Fibroblast of villous mesenchyme (primary cell): Measurements from ENCODE around the genes NCOA7, RNF146, KIAA0408, C6orf58 and PTPRK.

DNA sequence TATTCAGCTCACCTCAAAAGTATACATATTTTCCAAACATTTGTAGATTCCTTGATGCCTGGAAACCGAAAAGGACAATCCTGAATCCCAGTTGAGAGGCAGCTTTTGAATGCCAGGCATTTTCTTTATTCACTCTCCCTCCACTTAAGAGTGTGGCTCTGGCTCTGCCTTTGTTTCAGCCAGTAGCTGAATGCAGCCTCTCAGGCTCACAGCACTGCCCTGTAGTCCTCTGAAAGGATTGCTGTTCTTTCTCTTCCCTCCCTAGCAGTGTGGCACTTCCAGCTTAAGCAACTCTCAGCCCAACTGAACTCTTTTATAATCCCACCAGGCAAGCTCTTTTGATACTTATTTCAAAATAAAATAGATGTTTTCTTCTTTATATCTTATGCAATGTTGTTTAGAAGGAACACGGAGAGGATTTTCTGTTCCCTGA, 415.6 kb downstream of the GJA1 start:
- CAGE, long polyA plus RNA: no peak

GRCh38 chr6:122147192-122147747, 252.2 kb upstream of the HSF2 start:
- CAGE, long polyA plus RNA: no peak

- CAGE, long polyA plus RNA: no peak
These were observed 57.8 kb upstream of the TPD52L1 start for GRCh38 chr6:125095777-125096105.

GRCh38 chr6:125154713-125155464, 1.3 kb downstream of the TPD52L1 start:
- CAGE, long polyA plus RNA: no peak

DNA sequence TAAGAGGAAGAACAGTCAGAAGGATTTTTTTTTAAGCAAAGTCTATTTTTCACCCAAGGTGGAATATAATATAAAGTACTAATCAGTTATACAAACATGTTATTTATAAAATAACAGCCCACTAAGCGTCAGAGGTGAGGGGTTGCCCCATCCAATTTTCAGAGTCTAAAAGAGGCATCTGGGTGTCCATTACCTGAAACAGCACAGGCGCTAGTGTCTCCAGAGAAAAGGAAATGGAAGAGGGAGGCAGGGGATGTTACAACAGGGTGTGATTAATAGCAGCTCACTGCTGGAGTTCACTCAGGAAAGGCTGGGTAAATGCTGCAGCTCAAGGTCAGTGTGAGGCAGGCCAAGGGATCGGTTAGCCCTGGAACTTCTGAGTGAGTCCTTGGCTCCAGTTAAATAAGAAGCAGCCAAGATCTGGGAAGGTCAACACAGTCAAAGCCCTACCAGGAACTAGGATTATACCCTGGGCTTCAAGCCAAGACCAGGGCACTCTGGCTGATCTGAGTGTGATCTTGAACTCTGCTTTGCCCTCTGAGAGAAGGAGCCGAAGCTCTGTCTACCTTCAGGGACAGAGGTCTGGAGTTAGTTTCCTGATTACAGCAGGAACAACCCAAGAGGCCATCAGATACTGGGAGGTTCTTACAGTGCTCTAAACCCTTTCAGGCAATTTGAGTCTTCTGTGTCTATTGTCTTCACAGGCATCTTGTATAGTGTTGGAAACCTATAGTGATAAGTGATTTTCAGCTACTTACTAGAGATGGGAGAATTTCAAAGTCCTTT, 44.2 kb downstream of the TPD52L1 start:
- CAGE, long polyA plus RNA: no peak

DNA sequence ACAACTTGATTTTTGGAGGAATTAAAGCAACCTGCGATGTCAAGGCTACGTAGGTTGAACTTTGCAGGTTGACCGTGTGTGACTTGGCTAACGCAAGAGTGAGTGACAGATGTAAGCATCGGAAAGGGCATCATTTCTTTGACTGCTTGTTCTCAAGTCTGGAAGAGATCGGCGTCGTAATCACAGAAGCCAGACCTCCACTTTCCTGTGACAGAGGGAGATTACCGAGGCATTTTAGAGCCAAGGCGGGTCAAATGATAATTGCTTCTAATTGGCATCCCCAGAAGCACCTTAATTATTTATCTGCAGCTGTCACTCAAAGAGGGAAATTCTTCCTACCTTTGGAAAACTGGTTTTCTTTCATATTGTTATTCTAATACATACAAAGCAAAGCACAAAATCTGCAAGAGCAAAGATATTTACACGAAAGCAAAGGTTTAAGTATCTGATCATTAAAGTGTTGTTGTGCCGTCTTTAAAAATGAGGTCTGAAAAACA, 889 bp downstream of the HEY2 start:
- CAGE, long polyA plus RNA: no peak

GRCh38 chr6:125790347-125791424, at the start of gene NCOA7:
NCOA7 (plus strand) TSS chr6:125790960.
- CAGE, long polyA plus RNA: no peak

- CAGE, long polyA plus RNA: no peak
These were observed 6.3 kb upstream of the HINT3 start for GRCh38 chr6:125950230-125950713.

GRCh38 chr6:126050306-126050926, 64.1 kb downstream of the TRMT11 start:
- CAGE, long polyA plus RNA: no peak

DNA sequence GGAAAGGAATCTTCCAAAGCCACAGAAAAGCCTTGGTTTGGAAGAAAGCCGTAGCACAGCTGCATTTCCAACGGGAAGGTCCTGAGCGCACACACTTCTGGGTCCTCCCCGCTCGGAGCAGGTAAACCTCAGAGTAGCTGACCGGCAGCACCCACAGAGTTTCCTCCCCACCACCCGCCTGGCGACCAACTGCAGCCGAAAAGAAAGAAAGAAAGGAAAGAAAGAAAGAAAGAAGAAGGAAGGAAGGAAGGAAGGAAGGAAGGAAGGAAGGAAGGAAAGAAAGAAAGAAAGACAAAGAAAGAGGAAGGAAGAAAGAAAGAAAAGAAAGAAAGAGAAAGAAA, 898 bp upstream of the RSPO3 start:
- CAGE, long polyA plus RNA: no peak

DNA sequence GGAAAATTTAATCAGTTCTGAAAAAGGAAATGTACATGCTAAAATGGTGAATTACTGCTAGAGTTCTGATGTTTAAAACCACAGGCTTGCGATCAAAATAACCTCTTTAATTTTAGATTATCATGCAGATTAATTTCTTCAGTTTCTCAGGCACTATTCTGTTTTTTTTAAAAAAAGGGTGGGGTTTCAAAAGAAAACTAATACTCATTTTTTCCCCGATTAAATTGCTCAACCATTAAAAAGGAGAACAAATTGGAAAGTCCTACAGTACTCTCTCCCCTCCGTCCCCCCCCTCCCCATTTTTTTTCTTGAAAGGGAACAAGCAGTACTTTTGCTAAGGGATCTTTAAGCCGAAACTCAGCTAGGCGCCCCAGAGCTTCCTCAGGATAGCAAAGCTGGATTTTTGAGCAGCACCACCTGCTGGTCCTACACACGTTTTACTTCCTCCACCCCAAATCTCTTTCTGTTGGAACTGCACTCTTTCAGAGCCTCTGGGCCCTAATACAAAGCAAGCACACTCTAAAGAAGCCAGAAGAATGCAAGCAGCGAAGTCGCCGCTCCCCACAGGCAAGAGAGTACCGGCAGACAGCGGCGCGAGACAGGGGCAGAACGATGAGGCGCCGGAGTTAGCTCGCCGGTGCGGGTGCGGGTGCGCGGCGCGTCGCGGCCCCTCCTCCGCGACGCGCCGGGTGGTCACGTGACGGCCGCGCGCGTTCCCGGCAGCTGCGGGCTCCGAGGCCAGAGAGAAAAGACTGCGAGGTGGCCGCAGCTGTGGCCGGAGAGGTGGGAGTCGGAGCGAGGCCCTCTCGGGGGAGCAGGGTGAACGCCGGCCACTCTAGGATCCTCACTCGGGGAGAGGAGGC, at the start of gene RNF146:
TSS of gene RNF146 (plus strand) at position 722 of the 863 bp plus-strand sequence.
- CAGE, long polyA plus RNA: start-site peak on the plus strand centred at position 764 of the sequence, 139 bp wide, 2,145 and 2,488 reads in 2 replicates

GRCh38 chr6:127458772-127459764, at the start of gene KIAA0408:
KIAA0408 (minus strand) TSS chr6:127459389.
- CAGE, long polyA plus RNA: no peak

DNA sequence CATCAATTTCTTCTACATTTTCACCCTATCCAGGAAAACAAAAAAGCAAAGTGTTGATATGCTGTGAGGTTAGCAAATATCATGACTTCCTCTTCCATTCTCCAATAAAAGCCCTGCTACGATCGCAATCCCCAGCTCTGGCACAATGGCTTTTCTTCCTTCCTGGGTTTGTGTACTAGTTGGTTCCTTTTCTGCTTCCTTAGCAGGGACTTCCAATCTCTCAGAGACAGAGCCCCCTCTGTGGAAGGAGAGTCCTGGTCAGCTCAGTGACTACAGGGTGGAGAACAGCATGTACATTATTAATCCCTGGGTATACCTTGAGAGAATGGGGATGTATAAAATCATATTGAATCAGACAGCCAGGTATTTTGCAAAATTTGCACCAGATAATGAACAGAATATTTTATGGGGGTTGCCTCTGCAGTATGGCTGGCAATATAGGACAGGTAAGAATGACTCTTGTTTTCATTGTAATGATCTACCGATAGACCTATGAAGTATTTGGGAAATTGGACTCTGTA, at the start of gene C6orf58:
TSS of gene C6orf58 (plus strand) at position 134 of the 521 bp plus-strand sequence.
- CAGE, long polyA plus RNA: no peak

DNA sequence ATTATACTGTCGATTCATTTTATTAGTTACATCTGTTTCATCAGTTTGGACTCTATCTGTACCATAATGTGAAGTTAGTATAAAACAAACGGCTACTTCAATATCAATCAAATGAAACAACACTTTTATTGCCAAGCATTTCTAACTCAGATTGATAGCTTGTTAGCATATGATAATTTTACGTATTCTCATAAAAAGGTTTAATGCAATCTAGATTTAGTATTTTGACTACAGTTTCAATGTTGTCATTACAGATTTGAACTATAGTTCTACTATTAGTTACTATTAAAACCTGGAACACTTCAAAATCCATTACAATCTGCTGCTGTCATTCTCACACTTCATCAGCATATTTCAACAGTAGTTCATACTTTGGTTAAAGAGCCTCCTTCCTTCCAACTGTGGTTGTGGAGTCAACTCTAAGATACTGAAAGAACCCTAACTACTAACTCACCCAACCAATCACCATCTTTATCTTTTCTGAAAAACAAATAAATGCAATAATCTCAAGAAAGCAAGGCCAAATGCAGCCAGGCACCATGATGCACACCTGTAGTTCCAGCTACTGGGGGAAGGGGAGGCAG, 149.1 kb downstream of the PTPRK start:
- CAGE, long polyA plus RNA: no peak

GRCh38 chr6:128520224-128520941, at the start of gene PTPRK:
PTPRK (minus strand) TSS chr6:128520599.
- CAGE, long polyA plus RNA: no peak

DNA sequence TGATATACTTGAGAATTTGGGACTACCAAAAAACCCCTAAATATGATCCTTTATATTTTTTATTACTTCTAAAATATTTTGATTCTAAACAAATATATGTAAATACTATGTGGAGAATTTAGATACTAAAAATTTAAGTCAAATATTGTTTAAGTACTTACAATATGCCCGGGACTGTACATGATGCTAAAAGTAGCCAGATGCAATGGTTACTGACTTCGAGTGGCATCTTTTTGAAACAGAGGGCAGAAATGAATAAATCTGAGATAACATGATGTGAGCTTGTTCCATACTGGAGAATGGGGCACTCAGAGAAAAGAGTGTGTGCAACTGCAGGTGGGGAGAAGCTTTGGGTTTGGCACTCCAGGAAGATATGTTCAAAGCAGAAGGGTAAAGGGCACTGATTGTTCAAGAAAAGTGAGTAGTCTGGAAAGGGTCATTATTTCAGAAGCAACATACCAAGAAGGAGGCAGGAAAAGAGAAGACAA, 67.0 kb downstream of the LAMA2 start:
- CAGE, long polyA plus RNA: no peak

DNA sequence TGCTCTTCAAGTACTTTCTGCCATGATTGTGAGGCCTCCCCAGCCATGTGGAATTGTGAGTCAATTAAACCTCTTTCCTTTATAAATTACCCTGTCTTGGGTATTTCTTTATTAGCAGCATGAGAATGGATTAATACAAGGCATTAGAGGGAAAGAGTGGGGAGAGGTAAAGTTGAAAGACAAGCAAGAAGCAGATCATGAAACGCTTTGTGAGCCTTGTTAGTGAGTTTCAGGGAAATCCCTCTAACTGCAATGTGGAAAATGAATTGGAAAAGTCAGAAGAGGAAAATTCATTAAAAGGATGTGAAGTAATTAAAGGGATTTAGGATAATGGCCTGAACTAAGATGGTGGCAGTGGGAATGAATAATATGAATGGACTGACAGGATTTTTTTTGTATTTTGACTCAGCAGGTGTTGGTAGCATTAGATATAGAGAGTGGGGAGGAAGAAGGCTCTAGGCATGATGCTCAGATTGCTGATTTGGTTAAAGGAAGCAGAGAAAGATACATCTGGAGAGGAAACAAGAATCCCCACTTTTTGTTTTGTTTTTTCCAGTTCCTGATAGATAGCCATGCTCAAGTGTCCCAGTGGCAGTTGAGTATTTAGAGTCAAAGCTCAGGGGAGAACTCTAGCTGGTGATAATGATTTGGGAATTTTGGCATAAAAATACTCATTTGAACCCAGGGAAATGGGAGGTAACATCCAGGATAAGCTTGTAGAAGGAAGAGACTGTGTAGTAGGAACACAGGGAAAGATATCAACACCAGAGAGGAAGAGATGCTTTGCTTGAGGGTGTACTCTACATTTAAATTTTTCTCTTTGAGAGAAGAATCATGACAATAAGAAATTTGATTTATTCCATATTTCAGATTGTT, 93.1 kb downstream of the LAMA2 start:
- CAGE, long polyA plus RNA: no peak

DNA sequence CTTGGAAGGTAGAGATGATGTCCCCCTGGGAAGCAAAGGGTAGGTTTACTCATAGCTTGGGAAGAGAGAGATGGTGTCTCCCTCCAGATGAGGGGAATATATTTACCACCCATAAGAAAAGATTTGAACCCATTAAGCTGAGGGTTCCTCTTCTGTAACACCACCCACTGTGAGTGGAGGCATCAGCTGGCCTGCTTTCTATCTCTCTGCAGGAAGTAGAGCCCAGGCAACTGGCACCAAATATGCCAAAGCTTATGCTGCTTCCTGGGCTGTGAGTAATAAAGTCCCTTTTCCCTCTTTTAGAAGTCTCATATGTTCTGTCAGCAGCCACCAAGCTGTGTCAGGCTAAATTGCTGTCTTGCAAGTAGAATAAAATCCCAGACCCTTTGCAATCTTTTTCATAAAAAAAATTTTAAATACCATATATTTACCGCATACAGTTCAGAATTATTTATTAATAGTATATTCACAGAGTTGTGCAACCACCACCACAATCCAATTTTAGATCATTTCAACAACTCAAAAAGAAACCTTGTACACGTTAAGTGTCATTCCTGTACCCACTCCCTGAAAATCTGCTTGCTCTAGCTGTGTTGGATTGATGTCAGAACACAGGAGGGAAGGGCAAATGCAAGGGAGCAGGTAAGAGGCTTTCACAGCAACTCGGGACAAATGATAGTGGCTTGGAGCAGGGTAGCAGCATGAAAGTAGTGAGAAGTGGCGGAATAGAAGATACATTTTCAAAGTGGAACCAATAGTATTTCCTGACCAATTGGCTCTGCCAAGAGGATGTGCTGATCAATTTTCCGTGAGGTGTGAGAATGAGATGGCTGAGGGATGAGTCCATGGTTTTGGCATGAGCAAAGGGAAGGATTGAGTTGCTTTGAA, 241.6 kb downstream of the LAMA2 start:
- CAGE, long polyA plus RNA: no peak

- CAGE, long polyA plus RNA: no peak
These were observed 195.7 kb downstream of the ARHGAP18 start for GRCh38 chr6:129514182-129514720.

GRCh38 chr6:129683745-129684559, 26.0 kb downstream of the ARHGAP18 start:
- CAGE, long polyA plus RNA: no peak